Esophagus squamous epithelium (tissue), 4 donors: ENCODE measurements around a stretch of chr17.

GRCh38 chr17:49192996-49193217 is 17.5 kb downstream of the GNGT2 start:
- PRO-cap: bidirectional peak, plus-strand start at chr17:49193079, minus-strand start at chr17:49192914
- RAMPAGE, long total RNA, 4 experiments: no peak in any of the 4 experiments

GRCh38 chr17:49223429-49224431 is 6.9 kb downstream of the PHOSPHO1 start:
- PRO-cap: no peak
- RAMPAGE, long total RNA, 4 experiments: no peak in any of the 4 experiments

GRCh38 chr17:49556188-49556649 is 19.5 kb upstream of the NXPH3 start:
- PRO-cap: no peak
- RAMPAGE, long total RNA, 4 experiments: no peak in any of the 4 experiments

DNA sequence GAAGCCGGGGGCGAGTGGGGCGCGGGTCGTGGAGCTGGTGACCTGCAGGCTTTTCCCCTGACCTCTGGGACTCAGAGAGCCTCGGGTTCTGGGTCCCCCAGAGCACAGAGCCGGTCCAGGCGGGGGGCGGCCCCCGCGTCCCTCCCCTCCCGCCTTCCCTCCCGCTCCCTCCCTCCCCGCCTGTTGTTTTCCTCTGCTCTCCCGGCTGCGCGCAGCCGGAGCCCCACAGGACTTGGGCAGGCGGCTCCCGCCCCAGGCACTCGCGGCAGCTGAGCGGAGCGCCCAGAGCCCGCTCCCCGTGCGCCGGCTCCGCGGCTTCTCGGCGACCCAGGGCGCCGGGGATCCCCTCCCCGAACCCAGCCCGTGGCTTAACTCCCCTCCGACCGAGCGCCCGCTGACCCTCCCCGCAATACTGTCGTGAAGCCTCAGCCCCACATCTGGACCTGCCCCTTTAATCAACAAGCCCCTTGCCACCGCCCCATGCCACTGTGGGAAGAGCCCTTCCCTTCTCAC is 975 bp downstream of the NXPH3 start:
- PRO-cap: bidirectional peak, plus-strand start at position 226 of the sequence, minus-strand start at position 190 of the sequence
- RAMPAGE, long total RNA, 4 experiments: no peak in any of the 4 experiments

DNA sequence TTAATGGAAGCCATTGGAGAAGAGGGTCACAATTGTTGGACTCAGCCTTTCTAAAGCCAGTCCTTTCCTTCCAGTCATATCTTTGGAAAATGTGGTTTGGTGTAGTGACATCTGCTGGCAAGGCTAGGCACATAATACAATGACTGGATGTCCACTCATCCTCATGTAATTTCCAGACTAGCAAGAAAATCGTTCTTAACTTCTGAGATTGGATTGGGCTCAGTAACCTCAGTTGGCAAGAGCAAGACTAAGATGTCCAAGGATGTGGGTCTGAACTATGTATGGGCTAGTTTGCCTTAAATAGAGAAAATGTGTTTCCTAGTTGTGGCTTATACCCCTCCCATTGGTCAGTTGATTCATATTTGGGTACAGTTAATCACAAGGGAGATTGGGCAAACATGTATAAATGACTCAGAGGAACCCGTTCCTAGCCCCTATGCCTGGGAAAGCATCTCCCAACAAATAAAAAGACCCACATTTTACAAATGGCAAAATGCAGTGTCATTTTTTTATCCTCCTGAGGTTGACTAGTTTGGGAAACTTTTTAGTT is 8.6 kb upstream of the KAT7 start:
- PRO-cap: unidirectional peak, minus-strand start at position 272 of the sequence
- RAMPAGE, long total RNA, 4 experiments: no peak in any of the 4 experiments

- PRO-cap: no peak
- RAMPAGE, long total RNA, 4 experiments: no peak in any of the 4 experiments
These were observed 27.5 kb downstream of the KAT7 start for GRCh38 chr17:49815899-49816455.

- PRO-cap: bidirectional peak, plus-strand start at chr17:49968799, minus-strand start at chr17:49968770
- RAMPAGE, long total RNA, 4 experiments: no peak in any of the 4 experiments
These were observed 707 bp upstream of the DLX4 start for GRCh38 chr17:49968080-49968885.

GRCh38 chr17:50037634-50038092 is 18.2 kb upstream of the ITGA3 start:
- PRO-cap: no peak
- RAMPAGE, long total RNA, 4 experiments: no peak in any of the 4 experiments

DNA sequence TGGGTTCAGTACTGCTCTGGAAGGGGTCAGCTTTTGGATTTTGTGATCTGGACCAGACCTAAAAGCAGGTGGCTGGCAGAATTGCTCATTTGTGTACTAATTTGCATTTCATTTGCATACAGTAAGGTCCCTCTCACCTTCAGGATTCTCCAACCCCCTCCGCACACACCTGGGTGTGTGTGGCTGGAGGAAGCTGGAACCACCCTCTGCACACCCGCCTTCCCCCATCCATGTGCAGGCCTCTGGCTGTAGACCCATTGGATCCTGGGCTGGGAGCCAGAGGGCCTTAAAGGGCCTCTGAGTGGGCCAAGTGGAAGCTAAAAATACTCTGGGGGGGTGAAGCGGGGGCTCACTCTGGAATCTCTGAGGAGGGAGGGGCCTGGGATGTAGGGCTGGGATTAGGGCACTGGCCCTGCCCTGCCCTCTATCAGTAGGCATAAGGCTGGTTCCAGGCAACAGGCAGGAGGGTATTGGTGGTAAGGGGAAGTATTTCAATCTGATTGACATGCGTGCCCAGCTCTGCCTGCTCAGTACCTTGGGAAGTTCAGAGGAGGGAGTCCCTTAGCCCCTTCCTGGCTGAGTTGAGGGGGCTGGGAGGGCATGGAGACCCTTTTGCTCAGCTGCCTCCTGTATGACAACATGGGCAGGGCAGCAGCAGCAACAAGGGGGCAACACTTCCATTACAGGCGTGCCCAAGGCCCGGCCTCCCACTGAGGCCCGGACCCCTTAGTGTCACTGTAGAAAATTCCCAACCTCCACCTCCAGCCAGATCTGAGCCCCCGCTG is 5.1 kb downstream of the ITGA3 start:
- PRO-cap: bidirectional peak, plus-strand start at position 427 of the sequence, minus-strand start at position 181 of the sequence
- RAMPAGE, long total RNA, 4 experiments: no peak in any of the 4 experiments

DNA sequence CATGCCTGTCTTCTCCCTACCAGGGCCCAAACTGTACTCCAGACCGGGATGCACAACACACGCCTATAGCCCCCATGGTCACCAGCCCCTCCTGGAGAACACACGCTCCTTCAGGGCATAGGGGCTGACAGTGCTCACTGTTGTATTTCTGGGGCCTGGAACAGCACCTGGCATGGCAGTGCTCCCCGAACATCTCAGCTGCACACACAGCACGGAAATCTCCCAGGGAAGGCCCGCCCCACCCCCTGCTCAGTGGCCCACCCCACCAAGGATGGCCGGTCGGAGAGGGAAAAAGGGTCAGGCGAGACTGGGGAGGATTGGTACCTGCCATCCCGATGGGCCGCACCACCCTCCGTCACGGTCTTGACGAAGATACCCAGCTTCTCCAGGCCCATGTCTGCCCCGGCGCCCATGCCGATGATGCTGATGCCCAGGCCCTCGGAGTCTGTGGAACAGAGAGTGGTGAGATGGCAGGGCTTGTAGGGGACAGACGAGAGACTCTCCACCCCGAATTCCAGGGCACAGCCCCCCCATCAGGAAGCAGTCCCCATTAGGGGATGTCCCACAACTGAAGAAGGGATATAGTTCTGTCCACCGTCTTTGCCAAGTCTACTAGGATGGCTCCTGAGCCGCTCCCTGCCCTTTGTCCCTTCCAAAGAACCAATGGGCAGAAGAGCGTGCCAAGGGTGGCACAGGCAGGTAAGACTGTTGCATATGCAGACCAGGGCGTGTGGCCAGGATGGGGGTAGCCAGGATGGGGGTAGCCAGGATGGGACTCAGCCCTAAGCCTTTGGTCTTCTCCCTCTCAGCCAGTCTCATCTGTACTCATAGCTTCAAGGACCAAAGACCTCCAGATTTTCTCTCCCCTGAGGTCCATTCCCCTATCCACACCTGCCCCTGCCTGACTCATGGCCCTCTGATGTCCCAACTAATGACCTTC is 6.9 kb downstream of the PPP1R9B start:
- PRO-cap: no peak
- RAMPAGE, long total RNA, 4 experiments: no peak in any of the 4 experiments

- PRO-cap: no peak
- RAMPAGE, long total RNA, 4 experiments: no peak in any of the 4 experiments
These were observed 2.7 kb downstream of the PPP1R9B start for GRCh38 chr17:50147781-50148247.

DNA sequence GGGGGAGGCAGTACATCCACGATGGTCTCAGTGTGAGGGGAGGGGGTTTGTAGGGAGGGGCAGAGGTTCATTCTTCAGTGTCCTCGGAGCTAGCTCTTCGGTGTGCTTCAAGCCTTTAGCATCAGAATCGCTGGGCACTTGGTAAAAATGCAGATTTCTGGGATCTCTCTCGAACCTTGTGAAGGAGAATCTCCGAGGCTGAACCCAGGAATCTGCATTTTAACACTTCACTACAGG is 789 bp upstream of the PPP1R9B start:
- PRO-cap: no peak
- RAMPAGE, long total RNA, 4 experiments: no peak in any of the 4 experiments

DNA sequence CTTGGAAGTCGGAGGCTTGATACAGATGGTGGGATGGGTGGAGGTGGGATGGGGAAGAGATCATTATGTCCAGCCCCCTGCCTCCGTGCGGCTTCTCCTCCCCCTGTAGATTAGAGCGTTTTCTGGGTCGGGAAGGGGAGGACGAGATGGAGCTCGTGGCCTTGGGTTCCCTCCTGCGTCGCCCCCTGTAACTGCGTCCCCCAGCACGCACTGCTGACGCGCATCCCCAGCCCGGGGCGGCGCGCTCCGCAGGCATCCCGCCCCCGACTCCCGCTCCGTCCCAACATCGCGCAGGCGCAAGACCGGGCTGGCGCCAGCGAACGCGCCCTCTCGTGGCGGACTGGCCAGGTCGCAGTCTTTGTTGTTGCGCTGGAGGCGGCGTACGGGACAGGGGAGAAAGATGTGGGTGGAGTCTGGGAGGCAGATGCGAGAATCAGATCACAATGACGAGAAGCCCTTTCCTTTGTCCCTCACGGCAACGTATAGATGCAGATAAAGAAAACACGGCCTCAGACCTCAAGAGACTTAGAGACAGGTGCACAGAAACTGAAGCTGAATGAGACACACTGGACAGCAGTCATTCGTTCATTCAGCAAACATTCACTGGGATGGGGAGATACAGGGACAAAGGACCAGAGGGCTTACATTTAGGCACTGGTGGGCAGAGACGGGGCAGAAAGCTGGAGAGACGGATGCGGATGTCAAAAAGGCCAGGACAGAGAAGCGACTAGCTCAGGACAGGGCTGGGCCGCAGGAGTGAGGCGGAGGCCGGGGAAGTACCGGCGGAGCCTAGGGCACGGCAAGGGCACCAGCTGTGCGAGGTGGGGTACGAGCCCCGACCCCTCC is 4.3 kb upstream of the SGCA start:
- PRO-cap: bidirectional peak, plus-strand start at position 512 of the sequence, minus-strand start at position 269 of the sequence
- RAMPAGE, long total RNA, 4 experiments: no peak in any of the 4 experiments

DNA sequence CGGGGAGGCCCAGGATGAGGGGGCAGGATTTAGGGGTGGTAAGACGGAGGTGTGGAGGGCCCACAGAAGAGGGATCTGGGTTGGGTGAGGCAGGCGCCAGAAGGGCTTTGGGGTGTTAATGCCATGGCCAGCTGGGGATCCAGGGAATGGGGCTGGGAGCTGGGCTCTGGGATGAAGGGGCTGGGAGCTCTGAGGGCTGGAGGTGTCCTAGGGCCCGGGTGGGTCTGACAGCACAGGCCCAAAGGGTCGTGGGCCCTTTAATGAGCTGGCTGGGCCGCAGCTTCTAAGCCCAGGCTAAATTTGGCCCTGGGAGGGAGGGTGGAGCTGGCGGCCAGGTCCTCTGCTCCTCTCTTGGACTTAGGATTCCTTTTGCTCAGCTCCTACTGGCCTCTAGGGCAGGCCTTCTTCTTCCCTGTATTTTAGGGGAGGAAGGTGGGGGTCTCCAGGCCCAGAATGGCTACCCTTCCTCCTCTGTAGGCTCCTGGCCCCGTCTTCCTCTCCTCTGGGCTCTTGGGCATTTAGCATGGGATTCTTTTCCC is 363 bp downstream of the SGCA start:
- PRO-cap: no peak
- RAMPAGE, long total RNA, 4 experiments: no peak in any of the 4 experiments

GRCh38 chr17:50189374-50189922 is 12.0 kb downstream of the COL1A1 start:
- PRO-cap: no peak
- RAMPAGE, long total RNA, 4 experiments: no peak in any of the 4 experiments

GRCh38 chr17:50198924-50199603 is 2.4 kb downstream of the COL1A1 start:
- PRO-cap: no peak
- RAMPAGE, long total RNA, 4 experiments: no peak in any of the 4 experiments

GRCh38 chr17:50211552-50212139 is 10.2 kb upstream of the COL1A1 start:
- PRO-cap: unidirectional peak, minus-strand start at chr17:50211840
- RAMPAGE, long total RNA, 4 experiments: no peak in any of the 4 experiments

DNA sequence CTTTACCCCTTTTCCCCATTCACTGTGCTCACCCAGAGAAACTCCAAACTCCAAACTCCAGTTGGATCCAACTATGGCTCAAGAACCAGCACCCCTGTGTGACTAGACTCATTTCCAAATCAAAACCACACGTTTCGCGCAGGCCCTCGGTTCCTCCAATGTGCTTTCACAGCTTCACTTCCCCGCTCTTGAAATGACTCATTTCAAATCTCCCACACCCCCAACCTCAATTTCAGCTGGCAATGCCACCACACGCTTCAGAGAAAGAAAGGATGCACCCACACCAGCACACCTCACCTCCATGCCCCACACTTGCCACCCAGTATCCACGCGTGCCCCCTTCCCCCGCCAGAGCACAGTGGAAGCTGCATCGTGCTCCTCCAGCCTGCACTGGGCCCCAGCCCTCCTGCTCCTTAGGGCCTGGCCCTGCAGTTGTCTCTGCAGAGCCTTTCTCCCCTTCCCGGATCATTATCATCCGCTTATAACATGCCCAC is 9.0 kb downstream of the TMEM92 start:
- PRO-cap: no peak
- RAMPAGE, long total RNA, 4 experiments: no peak in any of the 4 experiments

DNA sequence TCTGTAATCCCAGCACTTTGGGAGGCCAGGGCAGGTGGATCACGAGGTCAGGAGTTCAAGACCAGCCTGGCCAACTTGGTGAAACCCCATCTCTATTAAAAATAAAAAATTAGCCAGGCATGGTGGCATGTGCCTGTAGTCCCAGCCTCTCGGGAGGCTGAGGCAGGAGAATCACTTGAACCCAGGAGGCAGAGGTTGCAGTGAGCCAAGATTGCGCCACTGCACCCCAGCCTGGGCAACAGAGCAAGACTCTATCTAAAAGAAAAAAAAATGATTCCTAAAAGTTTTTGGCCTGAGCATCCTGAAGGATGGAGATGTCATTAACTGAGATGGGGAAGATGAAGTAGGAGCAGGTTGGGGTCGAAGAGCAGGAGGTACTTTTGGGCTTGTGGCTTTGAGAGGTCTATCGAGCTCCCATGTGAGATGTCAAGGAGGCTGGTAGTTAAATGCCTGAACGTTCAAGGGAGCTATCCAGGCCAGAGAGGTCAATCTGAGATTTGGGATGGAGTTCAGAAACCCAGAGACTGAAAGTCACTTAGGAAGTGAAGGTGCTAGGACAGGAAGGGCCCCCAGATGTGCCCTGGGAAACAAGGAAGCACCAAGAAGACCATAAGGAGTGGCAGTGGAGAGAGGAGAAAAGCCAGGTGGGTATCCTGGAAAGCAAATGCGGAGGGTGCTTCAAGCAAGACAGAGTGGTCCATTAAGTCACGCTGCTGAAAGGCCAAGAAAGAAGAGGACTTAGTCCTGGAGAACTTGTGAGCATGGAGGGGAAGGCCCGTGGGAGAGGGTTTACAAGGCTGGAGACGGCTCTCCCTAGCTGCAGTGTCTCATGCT is 5.7 kb downstream of the XYLT2 start:
- PRO-cap: no peak
- RAMPAGE, long total RNA, 4 experiments: no peak in any of the 4 experiments

DNA sequence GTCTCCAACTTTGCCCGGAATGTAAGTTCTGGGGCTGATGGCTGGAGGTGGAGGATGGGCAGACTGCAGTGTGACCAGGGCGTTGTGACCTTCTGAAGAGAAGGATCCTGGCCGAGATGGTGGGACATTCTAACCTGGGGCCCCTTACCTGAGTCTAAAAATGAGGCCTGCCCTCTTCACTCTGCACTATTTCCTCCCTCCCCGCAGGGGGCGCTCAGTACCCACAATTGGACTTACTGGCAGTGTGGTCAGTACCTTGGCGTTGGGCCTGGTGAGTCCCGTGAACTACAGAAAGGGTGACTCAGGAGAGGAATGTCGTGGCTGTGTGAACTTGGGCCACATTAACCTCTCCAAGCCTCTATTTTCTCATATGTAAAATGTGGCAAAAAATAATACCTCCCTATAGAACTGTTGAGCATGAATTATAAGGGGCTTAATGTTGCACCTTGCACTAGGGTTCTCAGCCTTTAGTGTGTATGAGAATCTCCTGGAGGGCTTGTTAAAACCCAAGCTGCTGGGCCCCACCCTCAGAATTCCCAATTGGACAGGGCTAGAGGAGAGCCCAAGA is 3.9 kb downstream of the RSAD1 start:
- PRO-cap: no peak
- RAMPAGE, long total RNA, 4 experiments: no peak in any of the 4 experiments